NB4 (cell line): ENCODE results near the genes DRGX, WASHC2A and TFAM.

- RRBS: 57% methylated on average over 22 of the region's 86 CpGs
Measured at GRCh38 chr10:49395287-49396462, at the start of gene DRGX. Gene DRGX (minus strand): TSS chr10:49396089.

GRCh38 chr10:49837066-49837389, 74.9 kb upstream of the OGDHL start:
- RRBS: no CpG with 5 or more reads among the region's 5 CpGs

DNA sequence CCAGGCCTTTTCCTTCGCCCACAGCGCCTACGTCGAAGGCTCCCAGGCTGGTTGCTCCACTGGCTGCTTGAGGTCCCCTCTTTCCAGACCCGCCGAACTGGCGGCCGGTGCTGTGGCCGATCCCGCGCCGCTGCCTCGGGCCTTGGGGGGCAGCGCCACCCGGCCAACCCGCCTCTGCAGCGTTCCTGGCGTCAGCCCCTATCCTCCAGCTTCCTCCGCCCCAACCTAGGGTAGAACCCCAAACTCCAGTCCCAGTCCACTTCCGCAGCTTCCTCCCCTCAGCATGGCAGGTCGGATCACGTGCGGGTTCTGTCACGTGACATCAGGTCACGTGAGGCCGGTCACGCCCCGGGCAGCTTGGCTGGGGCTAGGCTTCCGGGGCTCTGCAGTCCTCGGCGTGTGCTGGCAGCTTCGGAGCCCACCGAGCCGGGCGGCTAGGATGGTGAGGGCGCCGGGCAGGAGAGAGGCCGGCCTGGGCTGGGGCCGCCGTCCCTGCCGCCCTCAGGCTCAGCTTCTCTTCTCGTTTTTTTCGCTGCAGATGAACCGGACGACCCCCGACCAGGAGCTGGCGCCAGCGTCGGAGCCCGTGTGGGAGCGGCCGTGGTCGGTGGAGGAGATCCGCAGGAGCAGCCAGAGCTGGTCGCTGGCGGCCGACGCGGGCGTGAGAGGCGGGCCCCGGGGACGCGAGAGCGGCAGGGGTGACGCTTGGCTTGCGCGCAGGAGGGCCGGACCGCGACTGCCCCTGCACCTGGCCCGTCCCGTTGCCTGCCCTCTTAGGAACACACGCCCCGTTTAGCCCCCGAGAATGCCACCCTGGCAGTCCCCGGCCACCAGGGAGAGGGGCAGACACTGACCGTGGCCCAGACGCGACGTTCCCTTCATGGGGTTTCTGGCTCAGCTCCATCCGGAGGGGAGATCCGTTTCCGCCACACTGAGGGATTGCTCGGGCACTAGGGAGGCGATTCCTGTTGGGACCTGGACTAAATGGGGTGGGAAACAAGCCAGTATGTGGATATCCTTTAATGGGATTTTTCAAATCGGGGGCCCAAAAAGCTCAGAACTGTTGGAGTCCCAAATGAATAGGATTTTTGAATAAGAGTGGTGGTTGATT, at the start of gene WASHC2A:
WASHC2A (plus strand) TSS at position 388 of the 1,111 bp plus-strand sequence.
- RRBS: under 1% methylated on average over 4 of the region's 87 CpGs

GRCh38 chr10:50260826-50261282, 9.5 kb upstream of the ASAH2 start:
- RRBS: no CpG with 5 or more reads among the region's 2 CpGs

DNA sequence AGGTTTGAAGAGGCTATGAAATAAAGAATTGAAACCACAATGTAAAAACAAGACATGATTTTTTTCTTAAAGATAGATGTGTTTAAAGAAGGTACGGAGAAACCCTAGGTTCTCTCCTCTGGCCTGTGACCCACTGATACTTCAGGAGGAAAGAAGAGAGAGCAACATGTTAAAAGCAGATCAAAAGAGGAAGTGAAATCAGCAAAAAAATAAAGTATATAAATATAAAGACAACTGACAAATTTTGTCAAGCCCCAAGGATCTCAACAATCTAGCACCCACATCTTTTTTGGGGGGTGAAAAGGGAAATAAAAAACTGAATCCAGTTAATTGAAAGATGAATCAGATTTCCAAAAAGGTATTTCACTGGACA, 111.4 kb upstream of the ASAH2 start:
- RRBS: no CpG with 5 or more reads among the region's 1 CpG

DNA sequence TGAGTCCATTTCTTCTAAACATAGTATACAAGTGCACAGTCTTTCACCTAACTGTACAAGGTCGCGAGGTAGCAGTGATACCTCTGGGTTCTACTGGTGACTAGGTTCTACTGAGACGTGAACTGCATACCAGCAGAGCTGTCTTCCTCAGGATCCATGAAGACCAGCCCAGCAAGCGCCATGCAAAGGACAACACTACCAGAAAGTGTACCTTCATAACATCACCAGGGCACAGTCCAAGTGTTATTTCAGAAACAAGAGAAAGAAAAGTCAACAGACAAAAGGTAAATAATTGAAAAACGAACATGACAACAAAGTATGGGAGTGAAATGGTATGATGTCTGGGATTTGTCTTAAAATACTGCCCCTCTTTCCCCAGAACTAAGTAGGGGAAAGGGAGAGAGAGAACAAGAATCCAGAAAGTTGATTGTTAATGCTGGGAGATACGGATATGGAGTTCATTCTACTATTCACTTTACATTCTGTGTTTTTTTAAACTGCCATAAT, 141.1 kb upstream of the ASAH2 start:
- RRBS: no CpG with 5 or more reads among the region's 6 CpGs

GRCh38 chr10:50396845-50397557, 145.7 kb upstream of the ASAH2 start:
- RRBS: no CpG with 5 or more reads among the region's 9 CpGs

DNA sequence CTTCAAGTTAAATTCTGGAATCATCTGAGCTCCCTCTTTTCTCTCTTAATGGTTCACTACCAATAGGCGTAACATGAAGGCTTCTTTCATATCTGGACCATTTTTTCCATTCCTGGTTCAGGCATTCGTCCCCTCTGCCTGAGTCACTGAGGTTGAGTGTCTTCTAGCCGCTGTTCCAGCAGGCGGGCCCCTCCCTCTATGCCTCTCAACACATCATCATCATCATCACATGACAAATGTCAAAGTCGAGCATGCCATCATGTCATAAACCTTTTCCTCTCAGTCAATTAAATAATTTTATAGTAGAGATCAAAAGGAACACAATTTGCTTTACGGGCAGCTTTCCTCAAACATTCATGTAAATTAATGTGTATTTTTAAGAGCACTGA, 168.9 kb upstream of the ASAH2 start:
- RRBS: no CpG with 5 or more reads among the region's 6 CpGs

GRCh38 chr10:51199851-51200394, 125.6 kb downstream of the PRKG1 start:
- RRBS: no CpG with 5 or more reads among the region's 4 CpGs

DNA sequence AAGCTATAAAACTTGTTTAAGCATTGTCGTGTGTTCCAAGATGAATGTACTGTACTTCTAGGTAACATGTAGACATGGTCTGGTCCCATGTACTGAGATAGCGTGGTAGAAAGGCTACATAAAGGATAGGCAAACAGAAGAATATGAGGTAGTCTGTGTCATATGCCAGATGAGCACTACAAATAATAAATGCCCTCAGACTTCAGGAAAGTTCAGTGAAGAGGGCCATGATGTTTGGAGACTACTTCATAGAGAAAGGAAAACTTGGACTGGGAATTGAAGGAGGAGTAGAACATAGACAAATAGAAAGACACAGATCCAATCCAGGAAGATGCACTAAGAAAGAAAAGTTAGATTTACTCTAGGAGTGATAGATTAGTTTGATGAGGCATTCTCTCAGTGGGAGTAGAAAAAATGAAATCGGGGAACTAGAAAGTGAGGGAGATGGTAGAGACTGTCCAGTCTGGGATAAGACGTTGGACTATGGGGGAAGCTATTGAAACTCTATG, 182.1 kb downstream of the PRKG1 start:
- RRBS: no CpG with 5 or more reads among the region's 4 CpGs

DNA sequence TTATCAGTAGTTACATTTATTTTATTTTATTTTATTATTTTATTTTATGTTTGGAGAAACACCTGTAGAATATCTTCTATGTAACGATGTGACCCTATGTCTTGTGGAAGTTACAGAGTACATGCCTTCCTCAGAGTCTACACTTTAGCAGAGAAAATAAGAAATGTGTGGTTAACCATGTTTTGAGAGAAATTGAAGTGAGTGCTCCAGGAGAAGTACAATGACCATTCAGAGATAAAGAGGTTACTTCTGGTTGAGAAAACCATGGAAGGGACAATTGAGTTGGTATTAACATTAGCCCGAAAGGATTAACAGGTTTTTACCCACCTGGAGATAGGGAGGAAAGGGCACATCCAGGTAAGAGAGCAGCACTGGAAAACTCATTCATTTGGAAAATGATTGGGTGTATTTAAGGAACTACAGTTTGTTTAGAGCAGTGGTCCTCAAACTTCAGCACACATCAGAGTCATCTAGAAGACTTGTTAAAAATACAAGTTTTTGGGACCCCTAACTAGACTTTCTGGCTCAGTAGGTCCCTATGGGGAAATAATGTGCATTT, 191.3 kb downstream of the PRKG1 start:
- RRBS: no CpG with 5 or more reads among the region's 2 CpGs

DNA sequence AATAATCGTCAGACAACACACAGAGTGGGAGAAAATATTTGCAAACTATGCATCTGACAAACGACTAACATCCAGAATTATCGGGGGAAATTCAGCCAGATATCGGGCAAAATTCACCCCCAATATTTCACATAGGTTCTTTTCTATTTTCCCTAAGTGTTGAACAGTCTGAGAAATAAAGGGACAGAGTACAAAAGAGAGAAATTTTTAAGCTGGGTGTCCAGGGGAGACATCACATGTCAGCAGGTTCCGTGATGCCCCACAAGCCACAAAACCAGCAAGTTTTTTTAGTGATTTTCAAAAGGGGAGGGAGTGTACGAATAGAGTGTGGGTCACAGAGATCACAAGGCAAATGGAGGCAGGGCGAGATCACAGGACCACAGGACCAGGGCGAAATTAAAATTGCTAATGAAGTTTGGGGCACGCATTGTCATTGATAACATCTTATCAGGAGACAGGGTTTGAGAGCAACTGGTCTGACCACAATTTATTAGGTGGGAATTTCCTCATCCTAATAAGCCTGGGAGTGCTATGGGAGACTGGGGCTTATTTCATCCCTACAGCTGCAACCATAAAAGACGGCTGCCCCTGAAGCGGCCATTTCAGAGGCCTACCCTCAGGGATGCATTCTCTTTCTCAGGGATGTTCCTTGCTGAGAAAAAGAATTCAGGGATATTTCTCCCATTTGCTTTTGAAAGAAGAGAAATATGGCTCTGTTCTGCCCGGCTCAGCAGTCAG, 193.7 kb downstream of the PRKG1 start:
- RRBS: no CpG with 5 or more reads among the region's 12 CpGs

DNA sequence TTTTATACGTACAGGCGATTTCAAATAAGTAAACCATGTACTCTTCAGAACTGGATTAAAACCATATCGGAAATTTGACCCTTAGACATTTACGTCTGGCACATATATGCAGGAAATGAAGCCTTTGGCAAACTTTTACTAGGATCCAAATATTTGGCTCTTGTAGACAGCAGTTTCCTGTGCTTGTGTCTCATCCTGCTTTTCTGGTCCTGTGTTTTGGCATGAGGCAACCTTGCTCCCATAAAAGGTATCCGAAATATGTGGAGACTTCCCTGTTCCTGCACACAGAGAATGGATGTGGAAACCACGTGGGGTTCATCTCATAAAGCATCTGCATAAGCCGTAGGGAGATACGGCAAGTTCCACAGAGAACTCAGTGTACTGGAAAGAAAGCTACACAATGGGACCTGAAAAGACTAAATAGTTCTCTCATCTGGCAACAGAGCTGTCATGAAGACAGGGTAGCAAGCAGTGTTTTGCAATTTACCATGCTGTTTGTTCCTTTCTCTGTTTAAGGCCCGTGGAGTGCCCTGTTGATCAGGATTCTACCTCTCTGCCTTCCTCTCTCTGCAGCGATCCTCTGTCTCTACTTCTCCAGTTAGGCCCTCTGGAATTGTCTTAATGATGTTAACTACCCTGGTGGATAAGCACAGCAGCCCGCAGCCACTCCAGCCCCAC, 293.8 kb downstream of the CSTF2T start:
- RRBS: no CpG with 5 or more reads among the region's 11 CpGs

- RRBS: no CpG with 5 or more reads among the region's 1 CpG
Measured at GRCh38 chr10:51472258-51472812, 227.1 kb downstream of the CSTF2T start.

DNA sequence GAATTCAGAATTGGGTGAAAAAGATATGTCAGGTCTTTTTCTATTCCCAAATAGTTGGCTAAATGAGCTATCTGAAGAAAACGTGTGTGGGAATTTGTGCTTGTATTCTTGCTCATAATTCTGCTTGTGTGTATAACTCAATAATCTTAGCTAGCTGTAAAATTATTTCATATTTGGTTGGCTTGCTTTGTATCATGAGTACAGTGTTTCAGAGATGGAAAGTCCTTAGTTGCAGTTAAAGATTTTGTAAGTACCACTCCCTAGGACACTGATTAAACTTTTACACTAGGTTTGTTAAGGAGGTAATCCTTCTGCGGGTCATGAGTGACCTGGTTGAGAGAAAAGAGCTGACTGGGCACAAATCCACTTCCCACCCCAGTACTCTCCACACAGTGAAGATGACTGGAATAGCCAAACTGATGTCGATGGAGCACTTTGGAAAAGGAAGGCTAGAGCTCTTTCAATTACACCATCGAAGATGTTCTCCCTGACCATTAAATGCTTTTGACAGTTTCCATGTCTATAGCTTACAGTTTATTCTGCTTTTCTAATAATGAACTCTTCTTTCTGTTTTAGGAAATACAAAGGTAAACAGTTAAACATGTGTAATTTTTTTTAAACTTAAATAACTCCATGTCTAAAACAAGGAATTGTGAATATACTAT, 191.9 kb downstream of the CSTF2T start:
- RRBS: no CpG with 5 or more reads among the region's 4 CpGs

GRCh38 chr10:52233184-52233485, 80.9 kb upstream of the DKK1 start:
- RRBS: no CpG with 5 or more reads among the region's 13 CpGs

DNA sequence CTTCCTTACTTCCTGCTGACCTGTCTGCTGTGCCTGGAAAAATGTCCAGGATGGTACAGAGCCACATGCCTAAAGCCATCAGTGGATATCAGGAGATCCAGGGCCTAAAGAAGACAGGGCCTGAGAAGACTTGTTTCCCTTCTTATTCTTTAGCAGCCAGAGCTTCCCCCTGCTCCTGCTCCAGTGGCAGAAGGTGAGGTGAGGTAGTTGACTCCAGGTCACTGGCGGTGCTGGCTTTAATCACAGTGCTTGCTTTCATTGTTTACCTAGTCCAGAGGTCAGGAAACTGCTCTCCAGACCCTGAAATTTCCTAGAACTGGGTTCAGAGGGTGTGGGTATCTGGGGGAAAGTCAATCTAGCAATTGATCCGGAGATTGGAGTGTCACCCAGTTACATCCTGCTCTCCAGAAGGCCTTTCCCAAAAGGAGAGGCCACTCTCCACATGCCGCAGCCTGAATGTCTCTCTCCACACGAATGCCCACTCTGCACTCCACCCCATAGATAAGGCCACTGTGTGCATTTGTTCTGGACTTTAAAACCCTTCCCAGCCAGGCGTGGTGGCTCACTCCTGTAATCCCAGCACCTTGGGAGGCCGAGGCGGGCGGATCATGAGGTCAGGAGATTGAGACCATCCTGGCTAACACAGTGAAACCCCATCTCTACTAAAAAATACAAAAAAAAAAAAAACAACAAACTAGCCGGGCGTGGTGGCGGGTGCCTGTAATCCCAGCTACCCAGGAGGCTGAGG, 2.1 kb upstream of the MBL2 start:
- RRBS: no CpG with 5 or more reads among the region's 11 CpGs

DNA sequence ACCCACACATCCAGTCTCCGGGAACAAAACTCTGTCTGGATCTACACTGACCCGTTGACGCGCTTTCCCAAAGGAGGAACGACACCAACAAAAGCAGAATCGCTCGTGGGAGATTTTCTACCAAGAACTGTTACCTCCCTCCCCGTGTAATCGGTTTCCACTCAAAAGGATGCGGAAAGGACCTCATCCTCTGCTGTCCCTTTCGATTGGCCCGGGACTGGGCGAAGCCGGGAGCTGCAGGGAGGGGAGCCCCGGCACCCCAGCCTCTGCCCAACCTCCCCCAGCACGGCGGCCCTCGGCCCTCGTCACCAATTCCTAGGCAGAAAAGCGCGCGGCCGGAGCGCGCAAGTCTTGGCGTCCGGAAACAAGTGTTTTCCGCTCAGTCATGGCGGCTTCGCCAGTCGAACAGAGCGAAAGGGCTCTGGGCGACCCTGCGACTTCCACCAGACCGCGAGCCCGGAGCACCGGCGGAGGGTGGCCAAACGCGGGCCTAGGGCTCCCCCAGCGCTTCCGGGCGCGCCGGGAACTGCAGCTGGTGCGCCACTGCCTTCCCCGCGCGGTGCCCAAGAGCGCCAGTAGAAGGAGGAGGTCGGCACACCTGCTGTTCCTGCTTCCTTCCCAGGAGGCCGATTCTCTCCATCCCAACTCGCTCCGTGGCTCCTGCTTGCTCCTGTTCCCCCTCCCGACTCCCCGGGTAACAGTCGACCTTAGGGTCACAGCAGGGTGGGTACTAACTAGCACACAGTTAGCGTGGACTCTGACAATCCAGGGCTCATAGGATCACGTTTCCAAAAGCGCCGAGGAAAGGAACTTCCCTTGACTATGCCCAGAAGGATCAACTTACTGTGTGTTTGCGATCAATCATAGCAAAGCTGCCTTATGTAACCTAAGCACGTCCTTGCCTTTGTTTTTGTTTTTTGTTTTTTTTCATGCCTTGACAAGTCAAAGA, 729.9 kb downstream of the ZWINT start:
- RRBS: 84% methylated on average over 16 of the region's 64 CpGs

- RRBS: no CpG with 5 or more reads among the region's 3 CpGs
Measured at GRCh38 chr10:57222470-57222943, 861.4 kb upstream of the ZWINT start.

DNA sequence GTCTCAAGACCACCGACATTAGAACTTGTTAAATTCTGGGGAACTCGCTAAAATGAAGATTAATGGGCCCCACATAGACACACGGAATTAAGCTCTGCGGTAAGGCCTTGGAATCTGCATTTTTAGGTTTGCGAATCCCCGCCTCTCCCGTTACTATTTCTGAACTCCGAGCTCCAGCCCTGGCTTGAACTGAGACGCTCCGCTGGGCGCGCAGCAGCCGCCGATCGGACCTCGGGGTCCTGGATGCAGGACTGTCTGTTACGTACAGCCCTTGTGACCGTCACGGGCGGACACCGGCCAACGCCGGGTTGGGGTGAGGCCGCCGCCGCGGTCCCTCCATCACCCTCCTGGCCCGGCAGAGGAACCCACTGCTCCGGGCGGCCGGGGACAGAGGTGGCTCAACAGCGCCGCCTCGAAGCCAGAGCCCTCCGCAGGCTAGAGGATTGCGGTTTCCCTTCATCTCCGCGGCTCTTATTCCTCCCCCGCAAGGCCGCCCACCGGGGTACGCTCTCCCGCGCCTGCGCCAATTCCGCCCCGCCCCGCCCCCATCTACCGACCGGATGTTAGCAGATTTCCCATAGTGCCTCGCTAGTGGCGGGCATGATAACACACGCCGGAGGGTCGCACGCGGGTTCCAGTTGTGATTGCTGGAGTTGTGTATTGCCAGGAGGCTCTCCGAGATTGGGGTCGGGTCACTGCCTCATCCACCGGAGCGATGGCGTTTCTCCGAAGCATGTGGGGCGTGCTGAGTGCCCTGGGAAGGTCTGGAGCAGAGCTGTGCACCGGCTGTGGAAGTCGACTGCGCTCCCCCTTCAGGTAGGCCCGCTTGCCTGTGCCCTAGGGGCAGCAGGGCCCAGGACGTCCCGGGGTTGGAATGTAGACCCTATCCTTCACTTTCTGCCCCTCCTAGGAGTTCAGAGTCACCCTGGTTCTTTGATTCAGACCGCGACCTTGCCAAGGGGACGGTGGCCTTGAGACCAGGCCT, at the start of gene TFAM:
TFAM (plus strand) TSS at position 578 of the 985 bp plus-strand sequence.
- RRBS: 1% methylated on average over 36 of the region's 73 CpGs